Smooth muscle cell (in vitro differentiated cells): ENCODE measurements around a stretch of chr7.

DNA sequence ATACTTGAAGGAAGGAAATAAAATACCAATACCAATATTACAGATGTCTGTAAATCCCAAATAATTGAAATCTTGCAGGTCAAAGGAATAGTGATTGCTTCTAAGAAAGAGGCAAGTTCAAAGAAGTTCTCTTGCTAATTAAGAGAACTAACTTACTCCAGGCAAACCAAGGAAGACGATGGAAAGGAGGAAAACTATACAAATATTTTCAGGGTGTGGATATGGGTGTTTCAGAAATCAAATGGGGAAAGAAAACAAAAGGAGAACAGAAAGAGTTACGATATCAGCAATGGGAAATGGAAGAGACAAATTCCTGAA lies 87.0 kb downstream of the SEPTIN7 start:
- RAMPAGE, long total RNA, result no peak

DNA sequence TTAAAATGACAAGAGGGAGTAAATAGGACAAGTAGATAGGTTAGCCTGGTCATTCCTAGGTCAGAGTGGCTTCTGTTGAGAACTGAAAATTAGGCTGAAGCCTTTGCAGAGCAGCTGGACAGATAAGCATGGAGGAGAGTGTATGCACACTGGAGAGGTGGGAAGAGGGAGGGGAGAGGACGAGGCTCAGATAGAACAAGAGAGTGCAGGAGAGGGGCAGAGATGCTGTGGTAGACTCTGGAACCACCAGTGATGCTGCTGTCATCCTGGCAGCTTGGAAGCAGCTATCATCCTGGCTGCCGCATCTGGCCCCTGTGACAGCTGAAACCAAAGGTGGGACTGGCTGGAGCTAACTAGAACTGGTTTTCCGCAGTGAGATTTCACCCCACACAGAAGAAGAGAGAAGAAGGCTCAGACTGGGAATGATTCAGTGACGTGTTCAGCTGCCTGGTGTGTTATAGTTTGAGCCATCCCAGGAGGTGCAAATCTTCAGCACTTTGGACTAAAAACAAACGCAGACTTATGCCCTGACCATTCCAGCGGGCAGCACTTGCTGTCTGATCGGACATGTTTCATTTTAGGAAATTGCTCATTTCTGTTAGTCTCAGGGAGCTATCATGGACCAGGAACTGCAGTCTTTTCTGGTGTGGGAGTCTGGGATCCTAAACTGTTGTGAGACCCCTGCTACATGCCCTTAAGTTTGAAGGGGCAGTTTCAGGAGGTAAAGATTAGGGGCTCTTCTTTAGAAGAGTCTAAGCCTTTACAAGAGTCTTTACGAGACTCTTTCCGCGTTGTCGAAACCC lies 38.4 kb downstream of the EEPD1 start:
- RAMPAGE, long total RNA, result no peak

DNA sequence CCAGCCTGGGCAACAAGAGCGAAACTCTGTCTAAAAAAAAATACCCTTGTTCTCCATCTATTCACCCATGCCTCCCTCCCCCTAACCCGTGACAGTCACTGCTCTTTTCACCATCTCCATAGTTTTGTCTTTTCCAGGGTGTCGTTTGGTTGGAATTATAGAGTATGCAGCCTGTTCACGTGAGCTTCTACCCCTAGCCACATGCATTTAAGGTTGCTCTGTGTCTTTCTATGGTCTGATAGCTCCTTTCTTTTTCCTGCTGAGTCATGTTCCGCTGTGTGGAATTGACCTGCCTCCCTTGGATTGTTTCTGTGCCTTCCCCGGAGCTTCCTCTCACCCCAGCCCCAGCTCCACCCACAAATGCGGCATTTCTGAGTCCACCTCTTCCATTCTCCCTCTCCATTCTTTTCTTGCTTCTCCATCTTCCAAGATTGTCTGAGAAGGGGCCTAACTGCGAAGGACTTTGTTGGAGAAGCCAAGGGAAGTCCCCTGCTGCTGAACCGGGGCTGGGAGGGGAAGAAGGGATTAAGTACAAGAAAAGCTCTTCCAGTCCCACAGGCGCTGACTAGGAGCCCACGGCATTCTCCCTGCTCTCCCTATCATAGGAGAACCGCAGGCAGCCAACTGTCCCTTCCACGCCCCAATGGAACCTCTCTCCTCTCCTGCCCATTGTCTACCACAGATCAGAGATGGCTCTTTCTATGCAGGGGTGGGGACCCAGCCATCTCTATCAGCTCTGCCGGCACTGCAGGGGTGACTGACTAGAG lies 65.0 kb downstream of the MATCAP2 start:
- RAMPAGE, long total RNA, result no peak

DNA sequence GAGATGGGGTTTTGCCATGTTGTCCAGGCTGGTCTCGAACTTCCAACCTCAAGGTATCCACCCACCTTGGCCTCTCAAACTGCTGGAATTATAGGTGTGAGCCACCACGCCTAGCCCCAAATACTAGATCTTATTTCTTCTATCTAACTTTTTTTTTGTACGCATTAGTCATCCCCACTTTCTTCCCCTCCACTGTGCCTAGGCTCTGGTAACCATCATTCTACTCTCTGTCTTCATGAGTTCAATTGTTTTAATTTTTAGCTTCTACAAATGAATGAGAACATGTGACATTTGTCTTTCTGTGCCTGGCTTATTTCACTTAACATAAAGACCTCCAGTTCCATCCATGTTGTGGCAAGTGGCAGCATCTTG lies 105.2 kb downstream of the ANLN start:
- RAMPAGE, long total RNA, result no peak

DNA sequence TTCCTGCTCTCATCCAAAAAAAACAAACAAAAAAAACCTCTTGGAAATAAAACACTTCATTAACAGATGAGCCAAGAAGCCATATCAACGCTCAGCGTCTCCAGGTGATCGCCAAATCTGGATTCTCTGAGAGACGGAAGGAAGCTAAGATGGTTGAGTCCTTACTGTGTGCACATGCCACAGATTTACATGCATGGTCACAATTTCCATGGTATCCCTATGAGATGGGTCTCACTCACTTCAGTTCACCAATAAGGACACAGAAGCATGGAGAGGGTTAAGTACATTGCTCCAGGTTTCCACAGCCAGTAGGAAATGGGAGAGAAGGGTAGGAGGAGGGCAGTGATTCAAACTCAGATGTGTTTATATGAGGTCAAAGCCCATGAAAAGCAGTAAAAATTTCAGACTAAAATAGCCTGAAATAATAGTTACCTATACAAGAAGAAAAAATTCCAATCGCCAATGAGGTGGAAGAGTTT lies 934 bp downstream of the AOAH start:
- RAMPAGE, long total RNA, result no peak

GRCh38 chr7:36776933-36777583 lies 52.8 kb upstream of the AOAH start:
- RAMPAGE, long total RNA, result no peak

DNA sequence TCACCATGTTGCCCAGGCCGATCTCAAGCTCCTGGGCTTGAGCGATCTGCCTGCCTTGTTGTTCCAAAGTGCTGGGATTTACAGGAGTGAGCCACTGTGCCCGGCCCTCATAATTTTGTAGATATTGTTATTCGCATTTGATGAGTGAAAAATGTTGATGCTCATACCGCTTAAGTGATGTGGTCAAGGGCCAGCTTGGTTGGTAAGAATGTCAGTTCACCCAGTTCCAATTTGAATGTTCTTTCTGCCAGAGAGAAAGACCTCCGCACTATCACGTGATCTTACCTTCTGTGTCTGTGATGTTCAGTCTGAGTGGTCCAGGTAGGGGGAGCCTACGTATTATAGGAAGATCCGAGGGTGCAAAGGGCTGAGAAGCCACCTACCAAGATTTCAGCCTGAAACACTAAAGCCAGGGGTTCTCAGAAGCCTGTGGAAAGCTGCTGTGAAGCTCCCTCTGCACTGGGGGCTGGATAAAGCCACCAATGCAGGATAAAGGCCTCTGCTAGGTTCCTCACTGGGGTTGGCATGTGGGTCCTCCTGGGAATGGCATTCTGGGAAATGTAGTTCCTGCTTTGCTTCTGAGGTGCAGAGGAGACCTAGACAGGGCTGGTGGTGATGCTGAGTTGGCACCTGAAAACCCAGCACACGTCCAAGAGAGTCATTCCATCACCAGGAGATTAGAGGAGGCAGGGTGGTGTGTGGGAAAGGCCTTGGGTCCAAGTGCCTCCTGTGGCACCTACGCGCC lies 64.6 kb upstream of the AOAH start:
- RAMPAGE, long total RNA, result no peak

GRCh38 chr7:36789674-36790018 lies 65.4 kb upstream of the AOAH start:
- RAMPAGE, long total RNA, result no peak

- RAMPAGE, long total RNA, result no peak
Measured at GRCh38 chr7:36971402-36971967, 247.2 kb upstream of the AOAH start.

DNA sequence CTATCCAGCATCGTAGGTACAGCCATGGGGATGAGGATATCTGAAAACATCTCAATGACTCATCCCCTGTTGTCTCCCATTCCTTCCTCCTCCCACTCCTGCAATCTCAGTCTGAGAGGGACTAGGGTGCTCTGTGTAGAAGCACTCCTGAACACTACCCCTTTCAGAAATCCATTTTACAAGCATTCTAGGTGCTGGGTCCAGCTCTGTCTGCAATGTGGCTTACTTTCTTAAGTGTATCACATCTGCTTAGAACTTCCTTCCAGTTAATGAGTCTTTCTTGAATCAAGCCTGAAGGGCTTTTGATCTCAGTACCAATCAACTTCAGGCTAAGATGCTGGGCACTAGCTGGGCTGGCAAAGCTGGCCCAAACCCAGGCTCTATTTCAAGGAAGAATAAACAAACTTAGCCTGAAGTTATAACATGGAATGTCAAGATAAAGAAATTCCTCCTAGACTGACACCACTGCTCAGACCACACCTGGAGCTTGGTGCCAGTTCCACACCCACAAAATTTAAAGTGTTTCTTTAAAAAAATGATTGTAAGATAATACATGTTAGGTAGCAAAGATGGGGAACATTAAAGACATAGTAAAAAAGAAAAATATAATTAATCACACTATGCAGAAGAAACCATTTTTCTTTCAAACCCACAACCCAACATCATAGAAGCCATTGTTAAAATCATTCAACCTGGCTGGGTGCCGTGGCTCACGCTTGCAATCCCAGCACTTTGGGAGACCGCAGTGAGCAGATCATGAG lies 270.4 kb upstream of the AOAH start:
- RAMPAGE, long total RNA, result no peak

- RAMPAGE, long total RNA, result no peak
Measured at GRCh38 chr7:37390051-37390389, 58.6 kb downstream of the ELMO1 start.

DNA sequence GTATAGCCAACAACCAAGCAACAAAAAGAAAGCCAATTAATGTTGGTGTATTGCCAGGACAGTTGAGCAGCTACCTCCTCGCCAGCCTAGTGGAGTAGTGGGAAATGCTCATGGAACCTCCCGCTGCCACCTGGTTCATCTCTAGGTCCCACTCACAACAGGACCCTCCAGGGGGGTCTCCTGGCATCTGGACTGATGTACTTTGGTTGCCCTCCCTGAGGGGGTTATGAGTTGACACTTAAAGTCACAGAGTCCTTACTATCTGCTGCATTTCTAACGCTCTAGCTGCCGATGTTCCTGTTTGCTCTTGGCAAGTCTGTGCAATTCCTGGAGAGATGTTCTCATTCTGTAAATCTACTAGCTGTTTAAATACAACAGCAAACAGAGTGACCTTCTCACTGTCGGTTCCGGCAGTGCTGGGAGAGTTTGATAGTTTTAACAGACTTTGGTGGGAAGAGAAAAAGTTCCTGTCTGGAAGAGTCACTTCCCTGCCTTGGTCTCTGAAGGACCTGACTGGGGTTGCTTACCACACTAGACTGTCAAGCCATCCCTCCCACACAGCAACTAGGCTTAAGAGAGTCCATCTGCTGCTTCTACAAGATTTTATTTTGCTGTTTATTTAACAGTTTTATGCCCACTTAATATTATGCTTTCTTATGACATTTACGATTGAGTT lies 63.2 kb upstream of the ELMO1 start:
- RAMPAGE, long total RNA, result no peak

DNA sequence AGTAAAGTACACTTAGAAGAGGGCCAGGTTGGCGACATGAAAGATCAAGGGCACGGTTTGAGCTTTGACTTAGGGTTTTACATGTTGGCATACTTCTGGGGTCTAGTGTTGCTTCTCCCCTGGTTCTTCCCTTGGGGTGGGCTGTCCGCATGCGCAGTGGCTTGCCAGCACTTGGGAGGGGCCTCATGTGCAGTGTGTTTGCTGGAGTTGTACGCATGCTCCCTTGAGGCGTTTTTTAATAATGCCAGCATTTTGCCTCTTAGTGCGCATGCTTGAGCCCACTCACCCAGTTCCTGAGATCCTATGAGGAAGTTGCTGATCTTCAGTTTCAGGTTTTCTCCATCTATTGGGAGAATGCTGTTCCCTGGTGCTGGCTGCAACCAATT lies 113.5 kb upstream of the GPR141 start:
- RAMPAGE, long total RNA, result no peak

- RAMPAGE, long total RNA, result no peak
Measured at GRCh38 chr7:38280586-38281123, 102.6 kb downstream of the STARD3NL start.

GRCh38 chr7:38336336-38336989 lies 158.4 kb downstream of the STARD3NL start:
- RAMPAGE, long total RNA, result no peak

DNA sequence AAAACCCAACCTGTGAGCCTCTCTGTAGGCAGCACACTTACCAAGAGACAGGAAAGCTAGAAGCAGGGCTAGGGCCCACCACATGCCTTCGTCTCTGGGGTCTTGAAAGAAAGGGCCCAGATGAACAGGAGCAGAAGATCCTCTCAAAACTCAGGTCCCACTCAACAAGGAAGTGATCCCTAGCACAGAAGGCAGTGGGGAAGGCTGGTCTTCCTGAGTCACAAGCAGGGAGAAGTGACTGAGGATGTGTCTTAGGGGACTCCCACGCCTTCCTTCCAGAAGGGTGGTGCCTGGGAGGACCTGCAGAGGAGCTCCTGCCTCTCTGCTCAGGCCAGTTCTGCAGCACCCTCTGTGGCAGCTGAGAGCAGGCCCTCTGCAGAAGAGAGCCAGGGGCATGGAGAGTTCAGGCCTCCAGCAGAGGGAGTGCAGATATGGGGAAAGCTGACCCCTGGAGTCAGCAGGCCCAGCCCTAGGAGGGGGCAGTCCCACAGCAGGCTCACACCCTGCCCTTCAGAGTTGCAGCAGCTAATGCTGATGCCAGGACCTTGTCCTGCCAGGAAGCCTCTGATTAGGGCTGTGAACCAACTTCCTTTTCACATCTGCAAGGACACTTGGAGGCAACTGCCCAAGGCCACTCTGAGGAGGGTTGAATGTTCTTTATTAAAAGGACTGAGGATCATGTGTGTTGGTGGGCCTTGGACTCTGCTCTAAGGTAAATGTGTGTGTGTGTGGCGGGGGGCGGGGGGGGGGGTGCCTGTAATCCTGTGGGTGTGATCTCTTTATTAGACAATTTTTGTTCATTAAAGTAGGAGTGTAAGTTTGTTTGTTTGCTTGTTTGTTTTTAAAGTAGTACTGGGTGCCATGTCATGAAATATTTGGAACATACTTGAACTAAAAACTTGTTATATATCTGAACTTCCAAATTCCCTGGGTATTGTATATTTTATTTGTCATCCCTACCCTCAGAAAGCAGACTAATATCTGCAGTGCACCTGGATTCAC lies 163.3 kb downstream of the STARD3NL start:
- RAMPAGE, long total RNA, result no peak

DNA sequence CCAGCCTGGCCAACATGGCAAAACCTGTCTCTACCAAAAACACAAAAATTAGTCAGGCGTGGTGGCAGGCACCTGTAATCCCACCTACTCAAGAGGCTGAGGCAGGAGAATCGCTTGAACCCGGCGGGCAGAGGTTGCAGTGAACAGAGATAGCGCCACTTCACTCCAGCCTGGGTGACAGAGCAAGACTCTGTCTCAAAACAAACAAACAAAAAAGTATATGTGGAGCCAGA lies 109.9 kb downstream of the AMPH start:
- RAMPAGE, long total RNA, result no peak

- RAMPAGE, long total RNA, result no peak
Measured at GRCh38 chr7:38636551-38637016, 5.4 kb upstream of the AMPH start.

- RAMPAGE, long total RNA, result no peak
Measured at GRCh38 chr7:39014076-39014473, 36.4 kb downstream of the POU6F2 start.

GRCh38 chr7:39073356-39073861 lies 95.7 kb downstream of the POU6F2 start:
- RAMPAGE, long total RNA, result no peak